Metastatic Liver Carcinoma in the Lung (tissue), 2 donors: ENCODE measurements around the gene MOSMO.

DNA sequence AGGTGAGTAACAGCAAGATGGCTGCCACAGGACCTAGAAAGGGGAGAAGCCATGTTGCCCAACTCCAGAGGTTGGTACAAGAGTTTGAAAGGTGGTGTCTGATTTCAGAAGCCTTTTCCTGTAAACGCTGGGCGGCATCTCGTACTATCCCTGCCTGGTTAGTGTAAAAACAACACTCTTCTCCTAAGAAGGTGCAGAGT is 21.7 kb downstream of the IGSF6 start:
- PRO-cap, 2 experiments = no peak in any of the 2 experiments

DNA sequence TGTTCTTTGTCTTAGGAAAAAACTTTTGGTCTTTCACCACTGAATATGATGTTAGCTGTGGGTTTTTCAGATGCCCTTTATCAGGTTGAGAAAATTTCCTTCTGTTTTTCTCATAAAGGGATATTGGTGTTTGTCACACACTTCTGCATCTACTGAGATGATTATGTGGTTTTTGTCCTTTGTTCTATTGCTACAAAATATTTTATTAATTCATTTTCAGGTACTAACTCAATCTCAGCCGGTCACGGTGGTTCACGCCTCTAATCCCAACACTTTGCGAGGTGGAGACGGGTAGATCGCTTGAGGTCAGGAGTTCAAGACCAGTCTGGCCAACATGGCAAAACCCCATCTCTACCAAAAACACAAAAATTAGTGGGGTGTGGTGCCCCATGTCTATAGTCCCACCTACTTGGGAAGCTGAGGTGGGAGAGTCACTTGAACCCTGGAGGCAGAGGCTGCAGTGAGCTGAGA is 49.2 kb downstream of the NPIPB4 start:
- PRO-cap, 2 experiments = no peak in any of the 2 experiments

DNA sequence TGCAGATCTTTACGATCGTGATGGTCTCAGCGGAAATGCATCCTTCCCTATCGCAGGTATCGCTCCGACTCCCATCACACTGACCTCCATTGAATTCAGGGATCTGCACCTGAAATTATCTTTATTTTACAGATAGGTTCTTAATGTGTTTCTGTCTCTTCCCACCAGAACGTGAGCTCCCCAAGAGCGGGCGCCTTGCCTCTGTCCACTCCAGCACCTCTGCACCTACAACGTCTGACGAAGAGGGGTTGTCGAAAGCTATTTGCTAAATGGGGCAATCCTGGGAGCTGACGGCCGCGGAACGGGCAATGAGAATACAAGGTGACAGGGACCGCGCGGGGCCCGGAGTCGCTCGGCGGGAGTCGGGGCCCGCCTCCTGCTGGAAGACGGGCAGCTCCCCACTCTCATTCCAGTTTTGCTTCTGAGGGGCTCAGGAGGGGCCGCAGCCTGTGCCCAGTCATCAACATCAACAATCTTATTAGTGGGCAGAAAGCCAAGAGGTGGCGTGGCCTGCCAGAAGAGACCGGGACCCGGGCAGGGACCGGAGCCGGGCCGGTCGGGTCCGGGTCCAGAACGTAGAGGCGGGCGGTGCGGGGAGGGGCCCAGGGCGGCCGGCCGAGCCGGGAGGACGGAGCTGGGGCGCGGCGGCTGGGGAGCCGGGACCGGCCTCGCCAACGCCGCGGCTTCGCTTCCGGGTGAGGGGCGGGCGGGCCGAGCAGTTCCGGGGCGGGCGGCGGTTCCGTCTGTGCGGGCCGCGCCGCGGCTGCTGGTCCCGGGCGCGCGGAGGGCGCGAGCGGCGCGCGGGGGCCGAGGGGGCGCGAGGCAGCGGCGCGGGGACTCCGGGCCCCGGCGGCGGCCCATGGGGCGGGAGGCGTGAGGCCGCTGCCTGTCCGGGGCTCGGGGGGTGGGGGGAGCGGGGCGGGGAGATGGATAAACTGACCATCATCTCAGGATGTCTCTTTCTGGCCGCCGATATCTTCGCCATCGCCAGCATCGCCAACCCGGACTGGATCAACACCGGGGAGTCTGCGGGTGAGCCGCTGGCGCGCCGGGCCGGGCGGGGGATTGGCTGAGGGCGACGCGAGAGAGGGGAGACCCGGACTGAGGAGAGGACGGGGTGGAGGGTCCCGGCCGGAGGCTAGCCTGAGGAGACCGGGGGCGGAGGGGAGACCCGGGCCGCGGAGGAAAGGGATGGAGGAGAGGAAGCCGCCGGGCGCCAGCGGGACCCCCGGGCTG is at the start of gene MOSMO:
Gene MOSMO (plus strand): TSS at position 736 of the 1,236 bp plus-strand sequence.
- PRO-cap, 2 experiments = peak in 2 of 2 experiments; most common plus-strand start position 718 of the sequence (in 2); most common minus-strand start position 691 of the sequence (in 2)

DNA sequence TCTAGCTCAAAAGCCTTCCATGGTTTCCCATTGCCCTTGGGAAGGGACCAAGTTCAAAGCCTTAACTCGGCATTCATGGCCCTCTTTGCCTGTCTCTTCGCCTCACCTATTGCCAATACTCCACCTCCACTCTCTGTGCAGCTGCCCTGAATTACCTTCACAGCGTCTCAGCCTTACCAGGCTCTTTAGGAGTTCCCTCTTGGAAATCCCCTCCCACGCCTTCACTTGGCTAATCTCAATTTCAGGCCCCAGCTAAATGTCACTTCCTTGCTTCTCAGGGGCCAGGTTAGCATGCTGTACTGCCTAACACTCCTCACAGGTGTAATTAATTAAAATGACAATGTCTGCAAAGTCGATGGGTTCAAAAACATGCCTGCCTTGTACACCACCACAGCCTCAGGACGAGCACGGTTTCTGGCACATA is 11.4 kb upstream of the EEF2K start:
- PRO-cap, 2 experiments = no peak in any of the 2 experiments

GRCh38 chr16:22220513-22221137 is 14.5 kb downstream of the EEF2K start:
- PRO-cap, 2 experiments = no peak in any of the 2 experiments

DNA sequence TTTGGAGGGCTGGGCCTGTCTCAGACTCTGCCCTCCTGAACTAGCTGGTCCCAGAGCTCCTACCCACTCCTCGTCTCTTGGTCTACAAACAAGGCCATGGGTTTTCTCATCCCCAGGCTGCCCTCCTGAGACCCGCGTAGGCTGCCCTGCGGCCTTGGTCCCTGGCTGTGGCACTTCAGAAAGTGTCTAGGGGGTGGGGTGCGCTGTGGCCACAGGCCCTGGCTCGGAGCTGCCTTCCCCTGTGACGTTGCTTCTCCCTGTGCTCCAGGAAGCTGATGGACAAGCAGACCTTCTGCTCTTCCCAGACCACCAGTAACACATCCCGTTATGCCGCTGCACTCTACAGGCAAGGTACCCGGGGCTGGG is 11.9 kb downstream of the POLR3E start:
- PRO-cap, 2 experiments = no peak in any of the 2 experiments

- PRO-cap, 2 experiments = no peak in any of the 2 experiments
These were observed 21.0 kb downstream of the CDR2 start for GRCh38 chr16:22353184-22353968.

DNA sequence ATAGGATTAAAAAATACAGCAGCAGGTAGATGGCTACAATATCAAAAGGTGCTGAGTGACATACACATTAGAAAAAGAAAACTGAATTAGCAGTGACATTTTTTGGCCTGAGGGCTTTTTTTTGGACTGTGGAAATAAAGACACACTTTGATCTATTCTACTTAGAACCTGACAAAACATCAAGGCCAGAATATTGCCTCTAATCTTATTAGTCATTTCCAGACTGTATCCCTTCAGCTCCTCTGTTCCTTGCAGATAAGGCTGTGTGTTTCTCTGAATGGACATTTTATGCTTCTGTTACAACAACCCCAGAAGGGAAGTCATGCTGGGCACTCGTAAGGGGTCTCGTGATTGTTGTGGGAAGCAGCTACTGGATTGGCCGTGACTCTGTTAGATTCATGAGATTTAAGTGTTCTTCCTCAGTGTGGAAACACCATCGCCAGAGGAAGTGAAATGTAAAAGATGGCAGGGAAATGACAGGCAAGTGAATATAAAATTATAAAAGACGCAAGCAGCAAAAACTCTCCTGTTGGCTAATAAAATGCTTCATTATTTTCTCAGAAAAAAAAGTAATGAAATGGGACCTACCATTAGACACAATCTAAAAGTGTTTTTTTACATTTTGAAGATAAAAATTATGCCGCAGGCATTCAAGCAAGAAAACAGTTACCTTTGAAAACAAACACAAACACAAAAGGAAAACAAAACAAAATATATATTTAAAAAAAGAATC is 31.6 kb upstream of the HS3ST2 start:
- PRO-cap, 2 experiments = no peak in any of the 2 experiments

- PRO-cap, 2 experiments = no peak in any of the 2 experiments
These were observed 2.0 kb downstream of the HS3ST2 start for GRCh38 chr16:22816013-22816269.

DNA sequence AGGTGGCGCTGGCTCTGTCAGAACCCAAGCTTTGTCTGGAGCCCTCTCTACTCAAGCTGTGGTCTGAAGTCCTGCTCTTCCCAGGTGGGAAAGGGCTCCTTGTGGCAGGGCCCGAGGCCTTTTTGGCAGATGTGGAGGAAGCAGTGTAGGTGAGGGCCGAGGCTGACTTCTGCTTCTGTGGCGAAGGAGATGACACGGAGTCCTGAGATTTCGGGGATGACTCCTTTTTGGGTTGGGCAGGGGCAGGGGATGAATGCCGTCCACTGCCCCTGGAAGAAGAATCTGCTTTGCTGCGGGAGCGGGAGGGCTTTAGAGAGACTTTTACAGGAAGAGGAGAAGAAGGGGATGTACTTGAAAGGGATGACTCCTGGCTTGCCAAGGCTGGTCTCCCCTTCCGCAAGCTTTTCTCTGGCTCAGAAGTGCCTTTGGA is 80.6 kb downstream of the USP31 start:
- PRO-cap, 2 experiments = no peak in any of the 2 experiments

- PRO-cap, 2 experiments = no peak in any of the 2 experiments
These were observed 8.4 kb downstream of the USP31 start for GRCh38 chr16:23140742-23141396.

- PRO-cap, 2 experiments = no peak in any of the 2 experiments
These were observed 43.8 kb upstream of the SCNN1B start for GRCh38 chr16:23258298-23258795.

GRCh38 chr16:23352698-23353266 is 50.7 kb downstream of the SCNN1B start:
- PRO-cap, 2 experiments = no peak in any of the 2 experiments

- PRO-cap, 2 experiments = no peak in any of the 2 experiments
These were observed 53.9 kb downstream of the COG7 start for GRCh38 chr16:23398754-23399807.

DNA sequence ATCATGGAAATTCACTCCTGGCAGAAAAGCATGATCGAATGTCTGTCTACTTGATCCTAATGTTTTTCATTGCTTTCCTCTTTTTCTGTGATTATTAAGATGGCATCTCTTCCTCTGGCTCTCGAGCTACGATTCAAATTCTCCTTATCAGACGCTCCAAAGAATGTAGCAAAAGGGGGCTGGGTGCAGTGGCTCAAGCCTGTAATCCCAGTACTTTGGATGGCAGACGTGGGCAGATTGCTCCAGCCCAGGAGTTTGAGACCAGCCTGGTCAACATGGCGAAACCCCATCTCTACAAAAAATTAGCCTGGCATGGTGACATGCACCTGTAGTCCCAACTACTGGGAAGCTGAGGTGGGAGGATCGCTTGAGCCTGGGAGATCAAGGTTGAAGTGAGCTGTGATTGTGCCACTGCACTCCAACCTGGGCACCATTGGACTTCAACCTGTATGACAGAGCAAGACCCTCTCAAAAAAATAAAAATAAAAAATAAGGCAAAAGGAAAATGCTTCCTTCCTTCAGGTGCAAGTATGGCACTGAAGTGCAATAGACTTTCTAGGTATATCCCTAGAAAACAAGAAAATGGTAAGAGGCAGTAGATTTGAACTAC is 35.6 kb downstream of the COG7 start:
- PRO-cap, 2 experiments = no peak in any of the 2 experiments

DNA sequence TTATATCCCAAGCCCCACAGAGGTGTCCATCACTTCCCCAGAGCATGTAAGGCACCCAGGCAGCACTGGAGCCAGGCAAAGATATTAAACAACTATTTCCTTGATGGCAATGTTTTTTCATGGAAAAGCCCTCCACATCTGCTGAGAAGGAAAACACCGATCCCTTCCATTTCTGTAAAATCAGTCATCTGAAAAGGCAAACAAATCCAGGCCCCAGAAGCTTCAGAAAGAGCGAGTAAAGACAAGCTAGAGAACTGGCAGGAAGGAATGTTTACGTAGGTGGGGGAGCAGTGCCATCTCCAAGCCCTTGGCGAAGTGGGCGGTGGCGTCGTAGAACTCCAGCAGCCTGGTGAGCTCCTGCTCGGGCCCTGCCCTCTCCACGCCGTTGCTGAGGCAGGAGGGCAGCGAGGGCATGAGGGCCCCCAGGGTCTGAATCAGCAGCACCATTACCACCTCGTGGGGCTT is 28.5 kb downstream of the COG7 start:
- PRO-cap, 2 experiments = no peak in any of the 2 experiments

DNA sequence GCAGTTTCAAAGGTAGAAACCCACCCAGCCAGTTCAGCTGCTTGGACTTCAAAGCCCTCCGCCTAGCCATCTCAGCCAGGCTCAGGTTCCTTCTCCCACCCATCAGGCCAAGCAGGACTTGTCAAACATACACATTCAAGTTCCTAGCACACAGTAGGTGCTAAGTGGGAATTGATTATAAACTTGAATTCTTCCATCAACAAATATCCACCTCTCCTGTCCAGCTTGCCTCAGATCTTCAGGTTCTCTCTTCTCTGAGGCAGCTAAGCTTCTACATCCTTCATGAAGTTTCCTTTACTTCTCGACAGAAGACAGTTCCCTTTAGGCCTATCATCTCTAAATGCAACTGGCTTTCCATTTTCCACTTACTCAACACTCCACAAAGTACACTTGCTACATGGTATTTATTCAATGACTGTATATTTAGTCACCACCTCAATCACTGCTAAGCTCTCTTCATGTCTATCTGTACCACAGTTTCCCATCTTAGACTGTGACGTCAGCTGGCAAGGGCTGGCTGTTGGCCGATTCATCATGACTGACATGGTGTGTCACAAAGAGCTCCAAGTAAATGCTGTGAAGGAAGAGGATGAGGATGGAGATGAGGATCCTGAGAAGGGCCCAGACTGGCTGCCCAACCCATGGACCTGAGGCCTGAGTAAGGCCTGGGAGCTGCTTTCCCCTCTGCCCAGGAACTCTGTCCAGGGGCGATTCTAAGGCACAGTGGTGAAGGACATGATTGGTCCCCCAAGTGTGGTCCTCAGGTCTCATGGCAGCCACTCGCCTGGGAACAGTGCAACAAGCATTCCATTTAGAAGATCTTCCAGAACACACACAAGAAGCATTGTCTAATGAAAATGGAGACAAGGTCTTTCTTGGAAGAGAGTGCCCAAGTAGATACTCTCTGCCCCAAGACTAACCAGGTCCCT is 13.5 kb upstream of the COG7 start:
- PRO-cap, 2 experiments = no peak in any of the 2 experiments

DNA sequence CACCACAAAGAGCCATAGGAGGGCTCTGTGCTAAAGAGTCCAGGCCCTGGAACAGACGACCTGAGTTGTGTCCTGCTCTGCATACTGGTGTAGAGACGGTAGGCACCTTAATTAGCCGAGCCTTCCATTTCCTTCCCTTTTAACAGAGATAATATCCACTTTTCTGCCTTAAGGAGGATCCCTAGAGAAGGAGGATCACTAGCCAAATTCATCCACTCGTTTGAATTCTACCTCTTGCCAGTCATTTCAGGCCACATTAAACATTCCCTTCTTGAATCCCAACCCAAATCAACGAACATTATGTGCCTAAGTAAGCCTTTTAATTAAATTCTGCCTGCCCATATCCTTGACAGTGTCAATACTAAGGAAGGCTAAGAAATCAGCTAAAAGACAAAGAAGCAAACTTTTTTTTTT is 21.0 kb upstream of the COG7 start:
- PRO-cap, 2 experiments = no peak in any of the 2 experiments

- PRO-cap, 2 experiments = no peak in any of the 2 experiments
These were observed 26.4 kb upstream of the COG7 start for GRCh38 chr16:23479136-23480136.

GRCh38 chr16:23570664-23571676 is 13.4 kb downstream of the UBFD1 start:
- PRO-cap, 2 experiments = no peak in any of the 2 experiments